Jurkat, Clone E6-1 (cell line): Measurements from ENCODE around the genes DCTN2 and AVIL.

- RRBS = no CpG with 5 or more reads among the region's 20 CpGs
These were observed 744 bp upstream of the GLI1 start for GRCh38 chr12:57458561-57459520.

DNA sequence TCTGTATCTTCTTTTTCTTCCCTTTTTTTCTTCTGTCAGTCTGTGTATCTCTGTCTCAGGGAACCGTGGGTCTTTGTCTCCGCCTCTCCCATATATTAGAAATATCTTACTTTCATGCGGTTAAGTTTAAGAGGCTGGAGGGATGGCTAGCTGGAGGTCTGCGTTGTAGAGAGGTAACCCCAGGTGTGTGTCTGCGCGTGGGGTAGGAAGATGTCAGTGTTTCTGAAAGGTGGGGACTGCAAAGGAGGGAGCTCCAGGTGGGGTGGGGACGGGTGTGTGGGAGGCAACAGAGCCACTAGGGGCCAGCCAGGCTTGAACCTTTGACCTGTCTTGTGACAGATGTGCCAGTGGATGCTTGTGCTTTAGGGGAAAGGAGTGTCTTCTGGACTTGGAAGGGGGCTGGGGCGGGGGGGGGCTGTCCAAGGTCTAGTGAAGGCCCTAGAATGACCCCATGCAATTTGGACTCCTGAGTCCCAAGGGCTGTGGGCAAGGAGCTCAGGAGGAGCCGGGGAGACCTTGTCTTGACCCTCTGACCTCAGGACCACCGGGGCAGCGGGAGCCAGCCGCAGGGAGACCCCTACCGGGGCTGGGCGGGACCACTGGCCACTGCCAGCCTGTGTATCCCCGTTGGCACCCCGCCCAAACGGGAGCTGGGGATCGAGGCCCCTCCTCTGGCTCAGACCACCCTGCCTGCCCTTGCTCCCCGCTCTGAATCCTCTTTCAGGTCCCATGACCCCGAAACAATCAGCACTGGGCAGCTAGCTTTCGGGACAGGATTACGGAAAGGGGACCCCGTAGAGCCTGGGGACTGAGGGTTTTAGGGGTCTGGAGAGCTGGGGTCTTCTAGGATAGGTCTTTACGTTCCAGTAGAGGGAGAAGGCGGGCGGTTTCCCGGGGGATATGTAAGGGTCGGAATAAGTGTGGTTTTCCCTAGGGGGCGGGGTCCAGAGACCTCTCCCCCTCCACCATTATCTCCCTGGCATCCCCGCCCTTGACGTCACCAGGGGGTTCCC is 1.1 kb downstream of the GLI1 start:
- RRBS = 54% methylated on average over 5 of the region's 31 CpGs

- RRBS = no CpG with 5 or more reads among the region's 8 CpGs
These were observed 5.0 kb downstream of the ARHGAP9 start for GRCh38 chr12:57474658-57475145.

DNA sequence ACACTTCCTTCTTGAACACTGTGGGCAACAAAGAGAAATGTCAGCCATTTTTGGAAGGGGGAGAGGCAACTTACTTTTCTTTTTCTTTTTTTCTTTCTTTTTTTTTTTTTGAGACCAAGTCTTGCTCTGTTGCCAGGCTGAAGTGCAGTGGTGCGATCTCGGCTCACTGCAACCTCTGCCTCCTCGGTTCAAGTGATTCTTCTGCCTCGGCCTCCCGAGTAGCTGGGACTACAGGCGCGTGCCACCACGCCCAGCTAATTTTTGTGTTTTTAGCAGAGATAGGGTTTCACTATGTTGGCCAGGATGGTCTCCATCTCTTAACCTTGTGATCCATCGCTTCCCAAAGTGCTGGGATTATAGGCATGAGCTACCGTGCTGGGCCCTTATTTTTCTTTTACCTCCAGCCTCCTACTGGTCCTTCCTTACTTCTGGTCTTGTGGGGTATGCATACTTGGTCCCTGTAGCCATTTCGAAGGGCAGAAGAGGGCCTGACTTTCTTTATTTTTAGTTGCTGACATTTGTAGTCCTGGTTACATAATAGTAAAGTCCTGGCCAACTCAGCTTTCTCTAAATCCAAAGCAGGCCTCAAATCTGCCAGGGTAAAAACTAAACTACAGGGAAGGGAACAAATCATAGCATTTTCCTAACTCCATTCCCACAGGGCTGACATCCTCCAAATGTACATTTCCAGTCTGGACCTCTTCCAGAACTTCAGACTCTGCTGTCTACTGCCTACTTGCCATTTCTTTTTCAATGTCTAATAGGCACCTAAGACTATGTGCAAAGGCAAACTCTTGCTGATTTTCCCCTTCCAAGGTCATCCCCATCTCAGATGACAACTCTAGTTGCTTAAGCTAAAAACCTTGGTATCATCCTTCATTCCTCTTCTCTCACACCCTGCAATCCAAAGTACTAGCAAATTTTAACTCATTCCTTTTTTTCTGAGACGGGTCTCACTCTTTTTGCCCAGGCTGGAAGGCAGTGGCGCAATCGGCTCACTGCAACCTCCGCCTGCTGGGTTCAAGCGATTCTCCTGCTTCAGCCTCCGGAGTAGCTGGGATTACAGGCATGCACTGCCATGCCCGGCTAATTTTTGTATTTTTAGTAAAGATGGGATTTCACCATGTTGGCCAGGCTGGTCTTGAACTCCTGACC is 2.2 kb downstream of the DDIT3 start:
- RRBS = no CpG with 5 or more reads among the region's 18 CpGs

DNA sequence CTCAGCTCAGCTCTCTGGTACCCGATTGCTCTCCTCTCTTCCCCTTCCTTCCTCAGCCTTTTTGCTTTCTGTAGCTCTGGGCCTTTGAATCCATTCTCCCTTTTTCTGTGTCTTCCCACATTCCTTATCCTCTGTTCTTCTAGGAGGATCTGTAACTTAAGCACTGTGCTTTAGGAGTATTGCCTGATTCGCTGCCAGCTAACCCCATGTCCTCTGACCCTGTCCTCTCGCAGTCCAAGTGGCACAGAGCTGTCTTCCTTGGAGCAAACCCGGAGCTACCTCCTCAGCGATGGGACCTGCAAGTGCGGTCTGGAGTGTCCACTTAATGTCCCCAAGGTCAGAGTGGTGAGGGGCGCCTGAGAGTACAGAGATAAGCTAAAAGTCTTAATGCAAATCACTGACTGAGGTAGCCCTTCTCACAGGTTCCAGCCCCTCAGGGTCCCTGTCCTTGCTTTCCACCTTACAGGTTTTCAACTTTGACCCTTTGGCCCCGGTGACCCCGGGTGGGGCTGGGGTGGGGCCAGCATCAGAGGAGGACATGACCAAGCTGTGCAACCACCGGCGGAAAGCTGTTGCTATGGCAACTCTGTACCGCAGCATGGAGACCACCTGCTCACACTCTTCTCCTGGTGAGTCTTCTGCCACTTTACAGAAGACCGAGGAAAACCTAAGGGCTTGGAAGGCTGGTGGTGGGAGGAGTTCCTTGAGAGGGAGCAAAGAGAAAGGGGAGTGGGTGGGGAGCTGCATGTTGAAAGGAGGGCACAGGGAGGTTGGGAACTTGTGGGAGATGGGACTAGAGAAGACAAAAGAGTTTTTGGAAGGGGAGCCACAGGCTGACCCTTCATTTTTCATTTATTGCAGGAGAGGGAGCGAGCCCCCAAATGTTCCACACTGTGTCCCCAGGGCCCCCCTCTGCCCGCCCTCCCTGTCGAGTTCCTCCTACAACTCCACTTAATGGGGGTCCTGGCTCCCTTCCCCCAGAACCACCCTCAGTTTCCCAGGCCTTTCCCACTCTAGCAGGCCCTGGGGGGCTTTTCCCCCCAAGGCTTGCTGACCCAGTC is 2.2 kb downstream of the MBD6 start:
- RRBS = 54% methylated on average over 2 of the region's 16 CpGs

DNA sequence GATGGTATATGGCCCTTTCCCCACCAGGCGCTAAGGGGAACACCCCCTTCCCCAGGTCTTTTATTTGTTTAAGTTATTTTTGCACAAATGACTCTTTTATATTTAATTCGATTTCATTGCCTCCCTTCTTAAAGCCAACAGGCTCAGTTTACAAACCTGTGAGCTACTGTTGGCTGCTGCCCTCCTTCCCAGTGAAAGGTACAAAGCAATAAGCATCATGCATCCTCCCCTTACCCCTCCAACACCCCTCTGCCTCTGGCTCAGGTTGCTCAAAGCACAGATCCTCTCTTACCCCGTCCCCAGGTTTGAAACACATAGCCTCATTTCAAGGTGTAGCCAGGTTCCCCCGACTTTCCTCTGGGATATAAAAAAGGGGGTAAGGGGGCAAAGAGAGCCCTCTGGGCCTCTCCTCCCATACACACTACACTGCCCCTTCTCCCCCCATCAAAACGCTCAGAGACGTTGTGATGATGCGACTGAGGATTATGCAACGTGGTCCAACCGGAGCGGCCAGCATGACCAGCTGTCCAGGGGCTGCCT is 6.9 kb downstream of the MBD6 start:
- RRBS = no CpG with 5 or more reads among the region's 10 CpGs

DNA sequence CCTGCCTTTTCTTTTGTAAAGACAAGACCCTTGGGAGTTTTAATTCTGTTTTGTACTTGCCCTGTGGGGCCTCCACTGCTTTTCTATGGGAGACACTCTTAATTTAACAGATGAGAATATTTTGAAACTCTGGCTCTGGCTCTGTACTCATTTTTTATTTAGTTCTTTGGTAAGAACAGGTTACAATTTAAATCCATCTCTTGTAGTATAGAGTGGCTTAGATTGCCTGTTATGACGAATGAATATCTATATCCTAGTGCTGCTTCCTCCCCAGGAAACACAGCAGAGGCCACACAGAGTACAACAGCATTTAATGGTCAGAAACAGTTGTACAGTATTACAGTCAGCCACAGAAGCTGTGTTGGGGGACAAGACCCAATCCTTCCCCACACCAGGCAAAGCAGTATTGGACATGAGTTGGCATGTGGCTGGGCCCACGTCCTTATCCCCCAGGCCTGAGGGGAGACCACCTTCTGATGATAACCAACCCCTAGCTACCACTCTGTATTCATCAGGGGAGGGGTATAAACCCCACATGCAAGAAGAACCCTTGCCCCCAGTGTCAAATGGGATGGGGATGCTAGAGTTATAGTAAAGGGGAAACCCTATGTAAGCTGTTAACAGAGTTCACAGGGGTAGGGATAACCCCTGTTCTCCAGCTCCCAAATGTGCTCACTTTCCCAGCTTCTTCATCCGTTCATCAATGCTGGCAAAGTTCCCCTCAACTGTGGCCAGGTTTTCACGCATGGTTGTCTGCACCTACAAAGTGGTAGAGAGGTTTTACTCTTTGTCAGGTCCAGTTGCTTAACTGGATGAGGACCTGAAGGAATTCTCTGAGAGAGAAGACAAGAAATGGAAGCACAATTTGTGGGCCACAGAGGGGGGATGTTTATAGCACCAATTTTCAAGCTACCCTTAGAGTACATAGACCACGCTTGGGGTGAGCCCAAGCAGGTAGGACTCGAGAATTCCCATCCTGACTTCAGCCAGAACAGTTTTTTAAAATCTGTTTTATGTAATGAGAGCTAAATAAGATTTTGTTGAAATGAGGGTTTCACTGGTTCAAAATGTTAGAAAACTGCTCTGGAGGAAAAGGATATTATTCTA is 7.7 kb downstream of the MBD6 start:
- RRBS = no CpG with 5 or more reads among the region's 6 CpGs

GRCh38 chr12:57547011-57547644 is at the start of gene DCTN2:
Gene DCTN2, minus strand, starts transcription at chr12:57547192.
- RRBS = 1% methylated on average over 12 of the region's 33 CpGs

GRCh38 chr12:57722888-57723521 is 15.5 kb downstream of the AGAP2 start:
- RRBS = no CpG with 5 or more reads among the region's 9 CpGs

GRCh38 chr12:57723588-57724149 is 14.9 kb downstream of the AGAP2 start:
- RRBS = no CpG with 5 or more reads among the region's 6 CpGs

GRCh38 chr12:57771414-57771970 is 413 bp downstream of the METTL1 start:
- RRBS = 9% methylated on average over 4 of the region's 19 CpGs

DNA sequence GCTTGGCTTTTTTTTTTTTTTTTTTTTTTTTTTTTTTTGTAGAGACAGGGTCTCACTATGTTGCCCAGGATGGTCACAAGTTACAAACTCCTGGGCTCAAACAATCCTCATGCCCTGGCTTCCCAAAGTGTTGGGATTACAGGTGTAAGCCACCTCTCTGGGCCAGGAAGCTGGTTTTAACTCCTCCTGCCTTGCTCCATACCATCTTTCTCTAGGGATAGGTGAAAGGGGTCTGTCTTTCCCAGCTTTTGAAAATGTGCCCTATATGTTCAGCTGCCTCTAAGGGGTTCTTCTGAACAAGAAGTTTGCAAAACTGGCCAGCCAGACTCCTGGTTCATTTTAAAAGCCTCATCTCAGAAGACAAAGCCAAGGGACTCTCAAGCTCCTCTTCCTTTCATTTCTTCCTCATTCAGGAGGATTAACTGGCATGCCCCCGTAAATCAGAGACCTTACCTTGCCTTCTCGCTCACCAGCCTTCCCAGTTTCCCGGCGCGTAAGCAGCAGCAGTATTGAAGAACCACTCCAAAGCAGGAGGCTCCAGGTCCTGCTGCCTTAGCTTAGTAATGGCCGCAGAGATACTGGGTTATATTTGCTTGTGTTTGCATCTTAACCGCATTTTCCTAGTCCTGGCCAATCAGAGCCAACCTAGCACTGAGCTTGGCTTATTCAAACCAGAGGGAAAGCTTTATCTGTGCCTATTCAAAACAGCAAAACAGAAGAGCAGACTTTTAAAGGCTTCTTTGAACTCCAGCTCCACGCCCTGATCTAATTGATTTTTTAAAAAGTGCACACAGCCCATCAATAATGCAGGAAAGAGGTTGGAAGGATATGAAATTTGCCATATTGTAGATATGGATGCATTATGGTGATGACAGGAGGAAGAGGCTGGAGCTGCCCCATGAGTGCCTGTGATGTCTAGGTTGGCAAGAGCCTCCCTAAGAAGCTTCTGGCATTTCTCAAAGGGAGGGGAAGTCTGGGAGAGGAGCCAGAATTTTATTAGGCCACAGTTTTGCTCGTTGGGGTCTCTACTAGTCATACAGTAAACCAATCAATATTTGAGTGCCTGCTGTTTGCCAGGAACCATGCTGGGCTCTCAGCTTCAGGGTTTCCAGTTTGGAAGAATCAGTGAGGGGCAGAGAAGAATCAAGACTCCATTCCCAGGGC is at the start of gene AVIL:
Gene AVIL, minus strand, starts transcription at position 559 of the 1,164 bp plus-strand sequence.
- RRBS = no CpG with 5 or more reads among the region's 9 CpGs

DNA sequence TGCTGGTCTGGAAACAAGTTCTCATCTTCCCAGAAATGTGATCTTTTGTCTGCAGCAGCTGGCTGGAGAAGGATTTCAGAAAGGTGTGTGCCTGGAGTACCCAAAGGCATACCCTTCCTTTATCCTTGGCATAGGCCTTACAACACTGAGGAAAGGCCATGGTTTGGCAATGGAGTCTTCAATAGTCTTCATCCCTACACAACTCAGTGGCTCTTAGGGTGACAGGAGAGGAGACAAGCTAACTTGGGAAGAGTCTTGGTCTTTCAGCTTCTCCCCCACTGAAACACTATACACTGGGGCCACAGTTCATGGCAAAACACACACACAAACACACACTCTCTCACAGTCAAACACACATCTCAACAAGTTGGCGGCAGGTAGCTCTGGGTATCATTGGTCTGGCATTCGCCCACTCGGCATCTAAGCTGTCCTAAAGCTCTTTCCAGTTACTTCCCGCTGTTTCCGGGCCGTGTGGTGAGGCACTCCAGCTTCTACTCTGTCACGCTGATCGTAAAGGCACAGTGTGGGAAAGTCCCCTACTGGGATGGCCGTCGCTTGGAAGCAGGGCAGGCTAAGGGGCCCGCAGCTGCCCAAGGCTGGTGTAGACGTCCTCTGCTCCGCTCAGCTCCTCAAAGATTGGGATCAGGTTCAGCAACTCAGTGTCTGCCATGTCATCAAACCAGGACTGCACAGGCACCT is 4.6 kb upstream of the AVIL start:
- RRBS = no CpG with 5 or more reads among the region's 13 CpGs

- RRBS = no CpG with 5 or more reads among the region's 11 CpGs
These were observed 27.8 kb upstream of the CTDSP2 start for GRCh38 chr12:57873876-57875086.

- RRBS = no CpG with 5 or more reads among the region's 2 CpGs
These were observed 35.0 kb upstream of the CTDSP2 start for GRCh38 chr12:57881365-57882171.

DNA sequence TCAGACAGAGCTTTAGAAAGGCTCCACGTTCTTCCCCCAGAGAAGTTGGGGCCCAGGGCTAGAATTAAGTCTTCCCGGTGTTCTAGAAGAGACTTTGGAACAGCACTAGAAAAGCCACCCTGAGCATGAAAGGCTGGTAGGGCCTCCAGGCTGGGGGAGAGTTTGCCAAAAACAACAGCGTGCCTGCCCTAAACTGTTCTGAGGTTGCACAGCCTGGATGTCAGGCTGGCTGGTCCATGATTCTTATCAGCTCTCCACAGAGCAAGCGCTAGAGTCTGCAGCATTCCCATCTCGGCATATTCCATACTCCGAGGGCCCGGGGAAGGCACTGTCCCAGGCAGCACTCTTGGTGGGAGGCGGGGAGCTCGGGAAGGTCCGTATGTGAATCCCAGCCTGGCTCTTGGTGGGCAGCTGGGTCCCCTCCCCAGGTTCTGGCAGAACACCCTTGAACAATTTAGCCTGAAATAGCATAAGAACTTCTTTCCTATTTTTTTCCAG is 41.5 kb upstream of the CTDSP2 start:
- RRBS = no CpG with 5 or more reads among the region's 10 CpGs

GRCh38 chr12:58364681-58365143 is 423.3 kb downstream of the ATP23 start:
- RRBS = no CpG with 5 or more reads among the region's 1 CpG

- RRBS = 30% methylated on average over 2 of the region's 12 CpGs
These were observed 29.7 kb upstream of the LRIG3 start for GRCh38 chr12:58949615-58950814.

DNA sequence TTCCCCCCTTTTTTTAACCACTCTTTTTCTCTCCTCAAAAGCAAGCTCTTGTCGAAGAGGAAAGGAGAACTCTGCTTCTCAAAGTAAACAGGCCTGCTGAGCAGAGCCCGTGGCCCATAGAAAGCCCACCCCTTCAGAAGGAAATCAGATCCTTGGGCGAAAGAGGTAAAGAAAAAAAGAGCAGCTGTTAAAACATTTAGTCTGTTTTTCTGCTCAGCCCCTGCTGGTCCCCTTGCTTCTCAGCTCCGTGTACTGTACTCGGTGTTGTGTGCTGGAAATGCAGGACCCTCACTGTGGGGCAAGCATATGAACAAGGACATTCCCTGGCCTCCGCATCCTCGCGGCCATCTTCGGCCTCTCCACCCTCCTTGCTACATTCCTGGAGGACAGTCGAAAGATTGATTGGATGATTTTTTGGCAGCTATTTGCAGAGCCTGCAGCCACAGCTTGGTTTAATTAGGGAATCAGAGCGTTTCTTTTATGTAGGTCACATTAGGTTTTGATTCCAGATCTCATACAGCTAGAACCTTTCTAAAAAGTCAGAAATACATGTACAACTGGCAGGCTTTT is 164.6 kb upstream of the LRIG3 start:
- RRBS = no CpG with 5 or more reads among the region's 11 CpGs